Measurements from ENCODE around the genes EGLN1 and MAP3K21.

DNA sequence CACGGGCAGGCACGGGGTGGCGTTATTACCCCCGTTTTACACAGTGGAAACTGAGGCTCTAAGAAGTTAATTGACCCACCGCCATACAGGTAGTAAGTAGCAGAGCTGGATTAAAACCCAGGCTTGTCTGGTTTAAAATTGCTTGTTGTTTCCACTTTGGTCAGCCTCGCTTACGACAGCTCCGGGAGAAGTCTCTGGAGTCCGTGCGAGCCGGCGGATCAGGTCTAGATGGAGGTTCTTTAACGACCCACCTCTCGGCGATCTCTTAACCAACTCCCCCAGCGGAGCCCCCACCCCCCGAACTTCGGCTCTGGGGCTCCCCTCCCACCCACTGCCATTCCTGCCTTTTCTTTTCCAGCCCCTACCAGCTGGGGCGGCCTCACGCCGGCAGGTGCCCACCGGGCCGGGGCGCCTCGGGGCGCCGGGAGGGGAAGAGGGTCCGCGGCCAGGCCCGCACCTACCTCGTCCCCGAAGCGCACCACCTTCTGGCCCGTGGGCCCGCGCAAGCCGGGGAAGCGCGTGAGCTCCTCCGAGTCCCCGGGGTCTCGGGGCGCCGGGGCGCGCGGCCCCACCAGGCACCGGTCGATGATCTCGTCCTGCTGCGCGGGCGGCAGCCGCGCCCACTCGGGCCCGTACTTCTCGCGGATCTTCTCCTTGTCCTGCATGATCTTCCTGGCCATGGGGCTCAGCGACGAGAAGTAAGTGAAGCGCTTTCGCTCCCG is 441 bp downstream of the C1orf198 start:
- RAMPAGE, long total RNA, result no peak
- RRBS, 2 experiments, result under 1% methylated on average over 9 of the region's 64 CpGs
CAGE:
- cytosol, long polyA minus RNA, result no peak
- cytosol, long polyA plus RNA, result no peak
- long polyA plus RNA, result no peak
- nucleolus, long total RNA, result no peak
- nucleus, long polyA plus RNA, result no peak
- nucleus, long total RNA, result no peak

DNA sequence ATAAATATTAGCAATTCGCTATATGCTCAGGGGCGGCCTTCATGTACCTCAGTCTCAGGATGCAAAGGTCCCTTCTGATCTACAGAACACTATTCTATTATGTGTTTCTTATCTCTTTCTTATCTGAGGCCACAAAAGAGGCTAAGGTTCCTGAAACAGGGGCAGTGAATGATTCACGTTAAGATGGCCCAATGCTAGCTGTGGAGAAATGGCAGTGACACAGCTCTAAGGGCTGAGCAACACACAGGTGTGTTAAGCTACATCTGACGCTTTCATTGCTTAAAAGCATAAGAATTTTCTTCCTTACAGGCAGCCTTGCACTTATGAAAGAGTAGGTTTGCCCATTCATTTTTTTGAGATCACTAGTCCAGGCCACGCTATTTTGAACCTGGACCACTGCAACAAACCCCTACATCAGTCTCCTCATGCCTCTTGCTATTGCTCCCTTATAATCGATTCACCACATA is 6.8 kb downstream of the C1orf131 start:
- RAMPAGE, long total RNA, result no peak
- RRBS, 2 experiments, result no CpG with 5 or more reads among the region's 6 CpGs
CAGE:
- cytosol, long polyA minus RNA, result no peak
- cytosol, long polyA plus RNA, result no peak
- long polyA plus RNA, result no peak
- nucleolus, long total RNA, result no peak
- nucleus, long polyA plus RNA, result no peak
- nucleus, long total RNA, result no peak

- RAMPAGE, long total RNA, result no peak
- RRBS, 2 experiments, result no CpG with 5 or more reads among the region's 14 CpGs
CAGE:
- cytosol, long polyA minus RNA, result no peak
- cytosol, long polyA plus RNA, result no peak
- long polyA plus RNA, result no peak
- nucleolus, long total RNA, result no peak
- nucleus, long polyA plus RNA, result no peak
- nucleus, long total RNA, result no peak
These were observed 20.0 kb downstream of the EXOC8 start for GRCh38 chr1:231317650-231318094.

DNA sequence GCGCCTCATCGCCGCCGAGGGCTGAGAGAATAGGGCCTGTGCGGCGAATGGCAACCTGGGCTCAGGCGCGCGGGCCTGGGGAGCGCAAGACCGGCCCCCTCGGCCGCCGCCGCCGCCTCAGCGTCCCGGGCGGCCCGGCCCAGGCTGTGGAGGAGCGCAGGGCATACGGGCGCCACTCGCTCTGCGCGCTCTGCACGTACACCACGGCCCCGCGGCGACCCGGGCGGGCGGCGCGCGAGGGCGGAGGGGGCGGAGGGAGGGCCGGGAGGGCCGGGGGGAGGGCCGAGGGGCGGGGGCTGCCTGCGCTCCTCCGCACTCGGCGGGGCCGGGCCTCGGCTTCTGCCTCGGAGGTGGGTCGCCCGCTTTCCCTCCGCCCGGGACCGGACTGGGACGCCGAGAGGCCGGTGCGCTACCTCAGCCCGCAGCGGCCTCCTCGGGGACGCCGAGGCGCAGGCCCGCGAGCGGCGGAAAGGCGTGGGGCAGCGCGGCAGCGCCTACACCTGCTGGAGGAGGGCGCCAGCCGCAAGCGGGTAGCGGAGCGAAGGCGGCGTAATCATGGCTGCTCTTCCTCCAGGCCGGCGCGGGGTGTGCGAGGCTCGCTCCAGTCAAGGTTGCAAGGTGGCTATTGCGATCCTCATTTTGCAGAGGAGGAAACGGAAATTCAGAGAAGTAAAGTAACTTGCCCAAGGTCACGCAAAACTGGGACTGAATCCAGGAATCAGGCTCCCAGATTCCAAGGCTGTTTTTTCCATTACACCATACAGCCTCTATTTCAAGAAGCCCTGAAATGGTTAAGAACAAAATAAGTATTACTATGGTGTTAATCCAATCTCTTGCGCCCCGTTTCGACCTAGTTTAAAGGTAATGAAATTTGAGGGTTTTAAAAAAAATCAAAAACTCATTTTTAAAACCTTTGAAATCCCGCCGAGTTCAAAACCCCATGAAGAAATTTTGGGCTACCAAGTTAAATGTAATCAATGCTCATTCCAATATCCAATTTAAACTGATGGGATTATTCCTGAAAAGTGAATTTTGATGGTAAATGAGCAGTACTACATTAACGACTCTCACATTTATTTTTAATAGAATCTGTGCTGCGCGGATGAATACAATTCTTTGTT is at the start of gene EGLN1:
EGLN1 (minus strand) TSS at position 185 of the 1,121 bp plus-strand sequence.
- RAMPAGE, long total RNA, result no peak
- RRBS, 2 experiments, result 1 to 3% methylated on average over 29 to 33 of the region's 96 CpGs
CAGE:
- cytosol, long polyA minus RNA, result start-site peak on the minus strand centred at position 182 of the sequence, 13 bp wide, 98 reads
- cytosol, long polyA plus RNA, result start-site peak on the minus strand centred at position 184 of the sequence, 8 bp wide, 383 and 195 reads in 2 replicates
- long polyA plus RNA, result start-site peak on the minus strand centred at position 188 of the sequence, 25 bp wide, 172 and 313 reads in 2 replicates
- nucleolus, long total RNA, result no peak
- nucleus, long polyA plus RNA, result start-site peak on the minus strand centred at position 191 of the sequence, 30 bp wide, 216 and 179 reads in 2 replicates
- nucleus, long total RNA, result no peak

GRCh38 chr1:231799912-231800559 is 173.4 kb downstream of the DISC1 start:
- RAMPAGE, long total RNA, result no peak
- RRBS, 2 experiments, result no CpG with 5 or more reads among the region's 5 CpGs
CAGE:
- cytosol, long polyA minus RNA, result no peak
- cytosol, long polyA plus RNA, result no peak
- long polyA plus RNA, result no peak
- nucleolus, long total RNA, result no peak
- nucleus, long polyA plus RNA, result no peak
- nucleus, long total RNA, result no peak

DNA sequence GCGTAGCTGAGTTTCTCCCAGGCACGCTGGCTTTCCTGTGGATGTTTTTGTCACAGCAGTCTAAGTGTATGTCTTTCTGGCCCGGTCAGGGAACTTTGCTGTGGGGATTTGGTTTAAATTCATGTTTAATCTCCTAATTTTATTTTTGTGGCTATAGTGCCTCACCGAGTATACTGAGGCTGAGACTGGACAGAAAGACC is 292.7 kb downstream of the DISC1 start:
- RAMPAGE, long total RNA, result no peak
- RRBS, 2 experiments, result no CpG with 5 or more reads among the region's 4 CpGs
CAGE:
- cytosol, long polyA minus RNA, result no peak
- cytosol, long polyA plus RNA, result no peak
- long polyA plus RNA, result no peak
- nucleolus, long total RNA, result no peak
- nucleus, long polyA plus RNA, result no peak
- nucleus, long total RNA, result no peak

DNA sequence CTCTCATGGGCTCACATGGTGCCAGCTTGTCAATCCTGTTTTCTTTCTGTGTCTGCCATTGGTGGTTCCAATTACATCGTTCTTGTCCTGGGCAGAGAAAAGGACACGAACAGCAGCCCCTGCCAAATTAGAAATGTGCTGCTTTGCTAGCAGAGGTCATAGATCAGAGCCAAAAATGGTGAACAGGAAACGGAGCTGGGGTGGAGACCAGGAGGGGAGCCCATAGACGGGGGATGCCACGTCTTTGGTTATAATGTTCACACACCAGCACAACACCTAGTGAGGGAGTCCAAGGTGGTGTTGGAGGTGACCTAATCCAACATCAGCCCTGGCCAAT is 253.1 kb downstream of the SIPA1L2 start:
- RAMPAGE, long total RNA, result no peak
- RRBS, 2 experiments, result no CpG with 5 or more reads among the region's 5 CpGs
CAGE:
- cytosol, long polyA minus RNA, result no peak
- cytosol, long polyA plus RNA, result no peak
- long polyA plus RNA, result no peak
- nucleolus, long total RNA, result no peak
- nucleus, long polyA plus RNA, result no peak
- nucleus, long total RNA, result no peak

- RAMPAGE, long total RNA, result no peak
- RRBS, 2 experiments, result no CpG with 5 or more reads among the region's 13 CpGs
CAGE:
- cytosol, long polyA minus RNA, result no peak
- cytosol, long polyA plus RNA, result no peak
- long polyA plus RNA, result no peak
- nucleolus, long total RNA, result no peak
- nucleus, long polyA plus RNA, result no peak
- nucleus, long total RNA, result no peak
These were observed 251.1 kb downstream of the SIPA1L2 start for GRCh38 chr1:232378652-232379401.

GRCh38 chr1:232428083-232428911 is 201.6 kb downstream of the SIPA1L2 start:
- RAMPAGE, long total RNA, result no peak
- RRBS, 2 experiments, result no CpG with 5 or more reads among the region's 6 CpGs
CAGE:
- cytosol, long polyA minus RNA, result no peak
- cytosol, long polyA plus RNA, result no peak
- long polyA plus RNA, result no peak
- nucleolus, long total RNA, result no peak
- nucleus, long polyA plus RNA, result no peak
- nucleus, long total RNA, result no peak

DNA sequence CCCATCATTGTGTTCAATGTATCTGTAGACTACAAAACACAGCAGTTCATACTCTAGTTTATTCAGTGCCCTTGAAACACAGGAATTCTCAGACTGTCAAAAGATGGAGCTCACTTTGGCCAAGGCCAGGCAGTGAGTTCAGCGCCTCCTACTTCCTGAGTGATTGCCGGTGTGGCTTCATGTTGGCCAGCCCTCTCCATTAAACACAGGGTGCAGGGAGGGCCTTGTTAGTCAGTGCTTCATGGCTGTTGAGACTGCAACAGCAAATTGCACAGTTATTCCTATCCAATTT is 156.7 kb downstream of the SIPA1L2 start:
- RAMPAGE, long total RNA, result no peak
- RRBS, 2 experiments, result no CpG with 5 or more reads among the region's 2 CpGs
CAGE:
- cytosol, long polyA minus RNA, result no peak
- cytosol, long polyA plus RNA, result no peak
- long polyA plus RNA, result no peak
- nucleolus, long total RNA, result no peak
- nucleus, long polyA plus RNA, result no peak
- nucleus, long total RNA, result no peak

- RAMPAGE, long total RNA, result no peak
- RRBS, 2 experiments, result 89 to 90% methylated on average over 3 of the region's 10 CpGs
CAGE:
- cytosol, long polyA minus RNA, result no peak
- cytosol, long polyA plus RNA, result no peak
- long polyA plus RNA, result no peak
- nucleolus, long total RNA, result no peak
- nucleus, long polyA plus RNA, result no peak
- nucleus, long total RNA, result no peak
These were observed 34.7 kb downstream of the SIPA1L2 start for GRCh38 chr1:232595079-232595872.

DNA sequence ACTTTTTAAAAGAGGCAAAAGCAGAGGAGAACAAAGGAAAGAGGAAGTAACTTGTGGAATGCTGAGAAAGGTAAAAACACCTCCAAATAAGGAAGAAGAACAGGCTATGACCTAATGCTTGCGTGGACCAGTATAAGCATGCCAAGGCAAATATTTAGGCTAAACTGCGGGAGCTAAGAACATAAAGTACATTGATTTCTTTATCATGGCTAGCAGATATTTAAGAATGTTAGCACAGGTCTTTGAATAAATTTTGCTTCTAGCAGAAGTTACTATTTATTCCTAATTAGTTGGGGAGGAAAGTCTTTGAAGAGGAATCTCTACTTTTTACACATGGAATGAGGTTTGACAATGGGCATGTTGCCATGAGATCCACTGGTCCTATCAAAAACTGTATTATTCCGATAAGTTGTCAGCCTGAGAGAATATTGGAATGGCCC is 59.4 kb upstream of the MAP10 start:
- RAMPAGE, long total RNA, result no peak
- RRBS, 2 experiments, result no CpG with 5 or more reads among the region's 3 CpGs
CAGE:
- cytosol, long polyA minus RNA, result no peak
- cytosol, long polyA plus RNA, result no peak
- long polyA plus RNA, result no peak
- nucleolus, long total RNA, result no peak
- nucleus, long polyA plus RNA, result no peak
- nucleus, long total RNA, result no peak

DNA sequence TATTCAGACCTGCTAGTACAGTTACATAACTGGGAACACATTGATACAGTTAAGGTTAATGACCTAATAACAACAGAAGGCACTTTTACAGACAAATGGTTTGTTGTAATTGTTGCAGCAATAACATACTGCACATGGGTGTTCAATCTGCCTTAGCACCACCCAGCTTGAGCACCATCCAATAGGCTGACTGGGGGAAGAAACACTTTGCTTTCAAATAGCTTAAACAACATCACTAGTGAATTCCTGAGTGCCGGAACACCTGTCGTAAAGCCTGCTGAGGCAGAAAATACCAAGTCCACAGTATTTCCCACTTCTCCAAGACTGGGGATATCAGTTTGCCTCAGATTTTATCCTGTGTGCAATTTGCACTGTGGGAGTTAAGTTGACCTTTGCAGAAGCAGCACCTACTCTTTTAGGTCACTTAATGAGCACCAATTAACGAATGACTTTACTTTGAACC is 40.2 kb upstream of the MAP10 start:
- RAMPAGE, long total RNA, result no peak
- RRBS, 2 experiments, result no CpG with 5 or more reads among the region's 3 CpGs
CAGE:
- cytosol, long polyA minus RNA, result no peak
- cytosol, long polyA plus RNA, result no peak
- long polyA plus RNA, result no peak
- nucleolus, long total RNA, result no peak
- nucleus, long polyA plus RNA, result no peak
- nucleus, long total RNA, result no peak

- RAMPAGE, long total RNA, result no peak
- RRBS, 2 experiments, result no CpG with 5 or more reads among the region's 11 CpGs
CAGE:
- cytosol, long polyA minus RNA, result no peak
- cytosol, long polyA plus RNA, result no peak
- long polyA plus RNA, result no peak
- nucleolus, long total RNA, result no peak
- nucleus, long polyA plus RNA, result no peak
- nucleus, long total RNA, result no peak
These were observed 39.0 kb upstream of the MAP10 start for GRCh38 chr1:232766058-232766726.

GRCh38 chr1:233327177-233328070 is at the start of gene MAP3K21:
MAP3K21 (plus strand) TSS chr1:233327724.
- RAMPAGE, long total RNA, result no peak
- RRBS, 2 experiments, result under 1 to 3% methylated on average over 31 of the region's 94 CpGs
CAGE:
- cytosol, long polyA minus RNA, result no peak
- cytosol, long polyA plus RNA, result no peak
- long polyA plus RNA, result no peak
- nucleolus, long total RNA, result no peak
- nucleus, long polyA plus RNA, result no peak
- nucleus, long total RNA, result no peak

GRCh38 chr1:233343279-233343651 is 15.7 kb downstream of the MAP3K21 start:
- RAMPAGE, long total RNA, result no peak
- RRBS, 2 experiments, result no CpG with 5 or more reads among the region's 1 CpG
CAGE:
- cytosol, long polyA minus RNA, result no peak
- cytosol, long polyA plus RNA, result no peak
- long polyA plus RNA, result no peak
- nucleolus, long total RNA, result no peak
- nucleus, long polyA plus RNA, result no peak
- nucleus, long total RNA, result no peak

GRCh38 chr1:233373173-233373864 is 45.8 kb downstream of the MAP3K21 start:
- RAMPAGE, long total RNA, result no peak
- RRBS, 2 experiments, result no CpG with 5 or more reads among the region's 10 CpGs
CAGE:
- cytosol, long polyA minus RNA, result no peak
- cytosol, long polyA plus RNA, result no peak
- long polyA plus RNA, result no peak
- nucleolus, long total RNA, result no peak
- nucleus, long polyA plus RNA, result no peak
- nucleus, long total RNA, result no peak

- RAMPAGE, long total RNA, result no peak
CAGE:
- cytosol, long polyA minus RNA, result no peak
- cytosol, long polyA plus RNA, result no peak
- long polyA plus RNA, result no peak
- nucleolus, long total RNA, result no peak
- nucleus, long polyA plus RNA, result no peak
- nucleus, long total RNA, result no peak
These were observed 72.9 kb downstream of the MAP3K21 start for GRCh38 chr1:233400500-233400725.

DNA sequence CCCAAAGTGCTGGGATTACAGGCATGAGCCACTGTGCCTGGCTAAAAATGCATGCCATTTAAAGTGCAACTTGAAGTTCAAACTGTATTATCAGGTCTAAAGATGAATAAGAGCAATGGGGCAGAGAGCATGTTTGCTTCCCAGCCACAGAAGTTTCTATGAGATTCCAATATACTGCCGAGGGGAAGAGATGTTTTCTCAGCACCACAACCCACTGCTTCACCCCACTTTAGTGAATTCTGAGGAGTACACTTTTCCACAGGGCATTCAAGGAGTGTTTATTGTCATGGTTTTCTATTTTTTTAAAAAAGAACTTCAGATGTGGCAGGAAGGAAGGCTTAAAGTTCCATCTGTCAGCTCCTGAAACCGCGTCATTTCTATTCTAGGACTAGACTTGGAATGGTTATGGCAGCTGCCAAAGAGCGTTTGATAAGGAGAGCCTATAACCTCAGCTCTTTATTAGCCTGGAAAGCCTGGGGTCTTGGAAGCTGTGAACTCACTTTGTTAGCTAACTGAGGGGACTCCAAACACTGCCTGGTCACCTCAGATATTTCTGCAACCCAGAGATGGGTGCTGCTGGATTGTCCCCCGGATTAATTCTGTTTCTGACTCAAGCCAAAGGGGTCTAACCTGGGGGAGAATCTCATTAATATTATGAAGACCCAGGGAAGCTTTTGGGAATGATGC is 80.2 kb downstream of the KCNK1 start:
- RAMPAGE, long total RNA, result no peak
- RRBS, 2 experiments, result no CpG with 5 or more reads among the region's 5 CpGs
CAGE:
- cytosol, long polyA minus RNA, result no peak
- cytosol, long polyA plus RNA, result no peak
- long polyA plus RNA, result no peak
- nucleolus, long total RNA, result no peak
- nucleus, long polyA plus RNA, result no peak
- nucleus, long total RNA, result no peak

GRCh38 chr1:233723485-233723822 is 109.5 kb downstream of the KCNK1 start:
- RAMPAGE, long total RNA, result no peak
- RRBS, 2 experiments, result no CpG with 5 or more reads among the region's 5 CpGs
CAGE:
- cytosol, long polyA minus RNA, result no peak
- cytosol, long polyA plus RNA, result no peak
- long polyA plus RNA, result no peak
- nucleolus, long total RNA, result no peak
- nucleus, long polyA plus RNA, result no peak
- nucleus, long total RNA, result no peak